ENCODE data around the genes NOP56 and GFRA4.

- RRBS: no CpG with 5 or more reads among the region's 2 CpGs
These were observed 83.6 kb upstream of the SIRPA start for GRCh38 chr20:1811665-1811897.

- RRBS: no CpG with 5 or more reads among the region's 9 CpGs
These were observed 65.0 kb upstream of the SIRPA start for GRCh38 chr20:1830161-1830722.

GRCh38 chr20:1870709-1871684 is 24.2 kb upstream of the SIRPA start:
- RRBS: no CpG with 5 or more reads among the region's 19 CpGs

DNA sequence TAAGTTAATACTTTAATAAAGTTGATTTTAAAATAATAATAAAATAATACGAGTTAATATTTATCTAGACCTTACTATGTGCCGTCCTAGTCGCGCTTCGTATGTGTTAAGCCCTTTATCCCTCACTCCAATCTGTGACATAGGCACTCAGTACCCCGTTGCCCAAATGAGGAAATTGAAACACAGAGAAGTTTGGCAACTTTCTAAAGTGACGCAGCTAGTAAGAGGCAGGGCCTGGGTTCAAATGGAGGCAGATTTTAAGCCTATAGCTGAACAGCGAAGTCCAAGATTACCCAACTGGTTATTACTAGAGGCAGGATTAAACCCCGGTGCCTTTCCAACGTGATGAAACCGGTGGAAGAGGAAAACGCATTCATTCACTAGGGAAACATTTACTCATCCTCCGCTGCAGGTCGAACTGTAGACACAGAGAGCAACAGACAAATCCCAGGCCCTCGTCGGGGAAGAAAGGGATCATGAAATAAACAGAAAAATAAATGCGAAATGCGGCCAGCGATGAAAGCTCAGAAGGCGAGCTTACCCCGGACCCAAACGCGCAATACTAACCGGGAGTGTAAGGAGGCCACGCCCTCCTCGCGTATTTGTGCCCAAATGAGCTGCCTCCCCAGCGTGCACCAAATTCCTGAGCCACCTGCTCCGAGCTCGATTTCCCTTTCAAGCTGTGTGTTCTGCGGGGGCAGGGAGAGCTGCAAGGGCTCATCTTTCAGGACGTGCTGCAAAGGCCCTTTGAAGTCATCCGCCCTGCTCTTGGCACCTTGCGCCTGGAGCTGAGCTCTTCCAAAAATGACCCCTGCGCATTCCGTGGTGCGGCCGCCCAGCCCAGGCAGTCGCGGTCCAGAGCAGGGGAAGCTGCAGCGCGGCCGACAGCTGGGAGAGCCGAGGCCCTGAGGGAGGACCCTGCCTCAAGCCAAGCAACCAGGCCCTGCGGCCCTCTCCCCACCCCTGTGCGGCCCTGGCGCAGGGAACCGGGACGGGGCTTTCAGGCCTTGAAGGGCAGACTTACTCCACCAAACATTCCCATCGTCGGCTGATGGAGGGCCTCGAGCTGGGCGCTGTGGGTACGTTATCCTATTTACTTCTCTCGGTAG is 46.9 kb downstream of the PDYN start:
- RRBS: no CpG with 5 or more reads among the region's 55 CpGs

GRCh38 chr20:2147649-2148394 is 46.2 kb downstream of the STK35 start:
- RRBS: no CpG with 5 or more reads among the region's 17 CpGs

GRCh38 chr20:2624191-2624606 is 28.2 kb upstream of the NOP56 start:
- RRBS: no CpG with 5 or more reads among the region's 4 CpGs

DNA sequence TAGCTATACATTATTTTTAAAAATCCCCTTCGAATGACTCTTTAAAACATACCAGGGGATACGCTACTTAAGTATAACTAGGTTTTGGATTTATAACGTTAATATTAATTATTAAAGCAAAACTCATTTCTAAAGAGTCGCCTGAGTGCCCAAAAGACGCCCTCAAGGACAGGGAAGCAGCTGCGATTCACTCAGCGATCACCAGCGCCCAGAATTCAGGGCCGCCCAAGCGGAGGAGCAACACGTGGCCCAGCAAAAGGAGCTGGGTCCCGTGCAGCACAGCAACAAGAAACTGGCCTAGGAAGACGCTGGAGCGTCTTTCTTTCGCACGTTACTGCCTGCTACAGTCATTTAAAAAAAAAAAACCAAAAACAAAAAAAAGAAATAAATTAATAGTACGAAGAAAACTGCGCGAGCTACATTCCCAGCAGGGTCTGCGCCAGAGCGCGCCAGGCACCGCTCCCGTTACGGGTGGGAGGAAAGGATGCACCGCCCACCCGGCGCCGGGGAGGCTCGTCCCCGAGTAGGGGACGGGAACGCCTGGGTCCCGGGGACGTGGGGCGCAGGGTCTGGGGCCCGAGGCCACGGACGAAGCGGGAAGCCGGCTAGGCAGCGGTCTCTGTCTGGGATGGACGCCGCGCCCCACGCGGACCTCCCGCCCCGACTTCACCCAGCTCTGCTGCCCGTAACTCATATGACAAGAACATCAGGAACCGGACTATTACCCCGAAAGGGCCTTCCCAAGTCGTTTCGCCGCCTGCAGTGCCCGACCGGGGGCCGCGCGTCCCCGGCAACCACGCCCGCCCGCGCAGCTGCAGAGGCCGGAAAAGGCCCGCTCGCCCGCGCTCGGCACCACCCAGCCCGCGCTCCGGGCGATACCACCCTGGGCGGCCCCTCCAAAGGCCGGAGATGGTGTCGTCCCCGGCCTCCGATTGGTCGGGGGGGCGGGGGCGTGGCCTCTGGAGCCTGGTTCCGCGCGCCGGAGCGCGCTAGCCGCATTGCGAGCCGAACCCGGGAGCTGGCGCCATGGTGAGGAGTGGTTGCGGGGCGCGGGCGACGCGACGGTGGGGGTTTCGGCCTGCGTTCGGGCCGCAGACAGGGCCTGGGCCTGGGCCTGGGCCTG is at the start of gene NOP56:
Gene NOP56 (plus strand): TSS at position 998 of the 1,123 bp plus-strand sequence.
- RRBS: 1% methylated on average over 42 of the region's 105 CpGs

DNA sequence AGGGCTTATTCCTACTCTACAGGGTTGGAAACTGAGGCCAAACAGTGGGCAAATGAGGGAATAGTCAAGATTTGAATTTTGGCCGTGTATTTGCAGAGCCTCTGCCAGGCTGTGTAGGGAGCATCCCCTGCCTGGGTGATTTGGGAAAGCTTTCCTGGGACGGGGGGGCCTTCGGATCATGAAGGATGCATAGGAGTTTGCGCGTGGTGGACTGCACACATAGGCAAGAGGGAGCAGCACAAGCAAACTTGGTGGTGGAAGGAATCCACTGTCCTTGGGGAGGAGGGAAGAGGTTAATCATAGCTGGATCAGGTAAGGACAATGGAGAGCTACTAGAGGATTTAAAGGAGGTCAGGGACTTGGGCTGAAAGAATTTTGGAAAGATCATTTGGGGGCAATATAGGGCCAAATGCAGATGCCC is 2.4 kb downstream of the PTPRA start:
- RRBS: no CpG with 5 or more reads among the region's 5 CpGs

DNA sequence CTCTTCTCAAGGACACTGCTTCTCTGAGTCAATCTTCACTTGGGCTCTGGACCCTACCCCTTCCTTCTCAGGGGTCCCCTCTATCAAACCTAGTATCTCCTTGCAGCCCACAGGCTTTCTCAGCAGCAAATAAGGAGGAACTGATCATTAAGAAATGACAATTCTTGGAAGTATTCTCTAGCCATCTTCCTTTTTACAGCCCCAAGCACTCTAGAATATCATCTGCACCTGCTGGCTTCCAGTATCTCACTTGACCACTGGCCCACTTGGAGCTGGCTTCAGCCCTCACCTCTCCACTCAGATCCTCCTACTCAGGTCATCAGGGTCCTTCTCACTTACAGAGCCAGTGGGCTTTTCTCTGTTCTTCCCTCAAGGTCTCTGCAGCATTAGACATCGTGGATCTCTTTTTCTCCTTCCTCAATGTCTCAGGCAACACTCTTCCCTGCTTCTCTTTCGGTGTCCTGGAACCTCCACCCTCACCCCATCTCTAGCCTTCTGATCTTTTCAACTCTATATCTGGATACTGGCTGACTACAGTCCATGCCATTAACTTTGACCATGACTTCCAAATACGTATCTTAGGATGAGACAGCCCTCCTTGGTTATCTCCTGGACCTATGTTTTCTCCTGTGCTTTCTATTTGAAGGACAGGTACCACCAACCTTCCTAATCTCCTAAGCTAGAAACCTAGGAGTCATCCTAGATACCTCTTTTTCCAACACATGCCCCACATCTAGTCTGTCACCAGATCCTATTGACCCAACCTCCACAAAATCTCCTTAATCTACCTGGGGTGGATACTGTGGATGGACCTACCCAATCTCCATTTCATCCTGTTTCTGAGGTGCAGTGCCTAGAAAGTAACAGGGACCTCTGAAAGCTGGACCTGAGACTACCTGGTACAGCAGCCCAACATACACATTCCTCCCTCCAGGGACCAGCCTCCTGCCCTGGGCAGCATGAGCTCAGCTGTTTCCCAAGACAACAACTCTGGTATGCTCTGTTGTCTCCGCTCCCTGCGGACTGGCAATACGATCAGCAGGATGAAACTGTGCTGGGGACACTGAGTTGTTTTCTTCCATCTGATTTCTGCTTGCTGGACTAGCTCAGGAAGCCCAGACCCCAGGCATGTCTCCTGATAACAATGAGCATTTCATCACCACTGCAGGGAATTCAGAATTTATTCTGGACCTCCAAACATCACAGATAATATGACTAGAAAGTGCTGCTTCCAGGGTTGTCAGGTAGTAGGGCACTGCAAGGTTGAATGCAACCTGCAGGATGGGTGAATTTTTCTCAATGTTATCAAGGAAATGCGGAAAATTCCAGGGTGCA is 38.4 kb upstream of the SLC4A11 start:
- RRBS: no CpG with 5 or more reads among the region's 7 CpGs

DNA sequence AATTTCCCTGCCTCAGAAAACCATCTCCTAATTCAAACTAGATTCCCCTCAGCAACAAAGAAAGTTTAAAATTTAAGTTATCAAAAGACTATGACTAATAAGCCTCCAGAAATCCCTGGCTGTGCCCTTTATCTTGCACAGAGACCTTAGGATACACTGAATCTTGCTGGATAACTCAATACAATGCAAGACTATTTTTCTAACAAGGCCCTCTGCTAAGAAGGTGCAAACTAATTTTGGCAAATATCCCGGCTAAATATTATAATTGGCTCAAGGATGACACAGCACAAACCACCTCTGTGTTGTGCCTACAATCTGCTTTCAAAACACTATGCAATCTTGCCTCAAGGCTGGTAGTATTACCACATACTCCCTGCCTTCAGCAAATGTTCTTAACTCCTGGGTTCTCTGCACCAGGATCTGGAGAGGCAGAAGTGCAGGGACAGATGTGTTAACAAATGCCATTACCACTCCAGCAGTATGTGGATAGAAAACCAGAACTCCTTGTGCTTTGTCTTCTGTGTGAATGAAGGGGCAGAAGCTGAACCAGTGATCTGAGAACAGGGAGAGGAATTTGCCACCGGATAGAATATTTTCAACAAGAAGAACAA is 74.0 kb upstream of the SLC4A11 start:
- RRBS: no CpG with 5 or more reads among the region's 2 CpGs

DNA sequence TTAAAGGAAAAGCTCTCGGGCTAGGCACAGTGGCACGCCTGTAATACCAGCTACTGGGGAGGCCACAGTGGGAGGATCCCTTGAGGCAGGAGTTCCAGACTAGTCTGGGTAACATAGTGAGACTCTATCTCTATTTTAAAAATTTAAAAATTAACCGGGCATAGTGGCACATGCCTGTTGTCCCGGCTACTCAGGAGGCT is 5.7 kb upstream of the DNAAF9 start:
- RRBS: no CpG with 5 or more reads among the region's 4 CpGs

- RRBS: no CpG with 5 or more reads among the region's 9 CpGs
These were observed 54.0 kb downstream of the ATRN start for GRCh38 chr20:3524536-3525405.

- RRBS: no CpG with 5 or more reads among the region's 14 CpGs
These were observed at the start of gene GFRA4 for GRCh38 chr20:3663323-3663777. TSS of gene GFRA4 (minus strand) at chr20:3663399.

GRCh38 chr20:3680654-3681534 is 916 bp downstream of the ADAM33 start:
- RRBS: no CpG with 5 or more reads among the region's 18 CpGs

DNA sequence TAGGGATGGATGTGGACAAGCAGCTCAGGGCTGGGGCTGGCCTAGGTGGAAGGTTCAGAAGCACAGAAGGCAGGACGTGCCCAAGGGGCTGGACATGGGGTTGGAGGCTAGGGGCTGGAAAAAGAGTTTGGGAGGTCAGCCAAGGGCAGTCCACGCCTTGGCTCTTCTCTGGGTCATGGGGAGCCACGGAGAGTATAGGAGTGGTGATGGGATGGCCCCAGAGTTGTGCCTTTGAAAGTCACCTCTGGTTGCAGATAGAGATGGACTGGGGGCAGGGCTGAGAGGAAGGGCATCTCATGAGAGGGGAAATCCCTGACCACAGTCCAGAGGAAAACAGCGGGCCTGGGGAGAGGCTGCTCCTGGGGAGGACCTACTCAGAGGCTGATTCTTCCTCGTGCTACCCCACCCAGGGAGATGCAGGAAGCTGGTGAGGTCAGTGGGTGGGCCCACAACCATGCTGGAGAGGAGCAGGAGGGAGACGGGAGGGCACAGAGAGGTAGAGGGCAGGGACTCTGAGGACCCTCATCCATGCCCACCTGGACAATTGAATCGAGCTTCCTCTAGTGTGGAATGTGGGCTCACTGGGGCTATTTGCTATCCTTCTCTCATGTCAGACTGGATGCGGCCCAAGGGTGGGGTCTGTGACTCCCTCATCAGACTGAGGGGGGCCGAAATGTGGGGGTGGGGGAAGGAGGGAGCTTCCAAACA is 2.4 kb upstream of the HSPA12B start:
- RRBS: no CpG with 5 or more reads among the region's 9 CpGs

DNA sequence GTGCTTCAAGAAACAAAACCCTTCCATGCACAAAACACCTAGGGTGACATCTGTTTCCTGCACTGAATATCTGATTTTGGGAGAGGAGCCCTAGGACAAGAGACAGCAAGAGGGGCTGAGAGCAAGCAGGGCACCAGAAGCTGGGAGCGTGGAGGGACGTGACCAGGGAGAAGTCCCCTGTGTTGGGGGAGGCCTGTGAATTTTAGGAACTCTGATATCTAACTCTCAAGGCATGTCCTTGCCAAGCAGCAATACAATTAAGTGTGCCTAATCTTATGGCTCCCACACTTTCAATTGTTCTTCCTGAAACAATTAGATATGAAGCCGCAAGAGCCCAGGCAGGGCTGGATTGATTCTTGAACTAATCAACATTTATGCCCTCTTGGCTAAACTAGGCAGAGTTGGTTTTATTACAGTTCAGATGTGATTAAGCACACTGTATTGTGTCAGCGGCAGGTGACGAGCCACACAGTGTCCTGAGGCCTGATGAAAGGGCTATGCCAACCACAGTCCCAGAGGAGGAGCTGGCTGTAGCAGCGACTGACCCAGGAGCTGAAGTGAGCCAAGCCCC is 4.3 kb upstream of the MAVS start:
- RRBS: no CpG with 5 or more reads among the region's 6 CpGs

GRCh38 chr20:3846548-3846765 is 177 bp upstream of the MAVS start:
- RRBS: no CpG with 5 or more reads among the region's 20 CpGs

GRCh38 chr20:3875803-3876553 is 13.2 kb upstream of the PANK2 start:
- RRBS: no CpG with 5 or more reads among the region's 8 CpGs

- RRBS: no CpG with 5 or more reads among the region's 4 CpGs
These were observed 17.8 kb downstream of the PANK2 start for GRCh38 chr20:3907062-3907361.

DNA sequence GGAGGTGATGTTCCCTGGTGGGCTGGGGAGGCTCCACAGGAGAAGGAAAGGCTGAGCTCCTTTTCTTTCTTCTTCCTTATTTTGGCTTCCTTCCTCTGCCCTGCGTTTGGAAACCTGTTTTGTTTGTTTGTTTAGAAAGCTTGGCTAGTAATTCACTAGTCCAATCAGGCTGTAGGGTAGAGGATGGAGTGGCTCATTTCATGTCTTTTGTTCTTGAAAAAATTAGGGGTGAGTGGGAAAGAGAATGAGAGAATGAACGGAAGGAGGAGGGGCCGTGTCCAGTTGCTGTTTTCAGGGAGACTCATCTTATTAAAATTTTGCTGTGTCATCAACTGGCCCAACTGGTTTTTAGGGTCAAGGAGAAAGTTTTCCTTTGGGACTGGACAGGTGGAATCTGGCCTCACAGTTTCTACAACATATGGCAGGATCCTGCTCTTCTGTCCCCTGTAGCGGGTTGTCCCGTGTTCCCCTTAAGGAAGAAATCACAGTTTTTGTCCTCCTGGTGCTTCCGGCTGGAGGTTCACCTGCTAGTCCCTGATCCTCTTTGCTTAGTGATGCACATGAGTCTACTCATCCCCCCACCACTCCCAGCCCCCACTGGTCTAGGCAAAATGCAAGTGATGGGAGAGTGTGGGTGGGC is 3.0 kb upstream of the RNF24 start:
- RRBS: no CpG with 5 or more reads among the region's 6 CpGs